CMK (cell line): ENCODE measurements around a stretch of chr1.

GRCh38 chr1:155130936-155131743 lies 3.5 kb downstream of the EFNA1 start:
- RRBS = no CpG with 5 or more reads among the region's 11 CpGs

- RRBS = no CpG with 5 or more reads among the region's 5 CpGs
Observed at GRCh38 chr1:155133543-155134138, 2.0 kb upstream of the SLC50A1 start.

- RRBS = 21% methylated on average over 3 of the region's 24 CpGs
Observed at GRCh38 chr1:155167327-155168226, 5.5 kb downstream of the KRTCAP2 start.

DNA sequence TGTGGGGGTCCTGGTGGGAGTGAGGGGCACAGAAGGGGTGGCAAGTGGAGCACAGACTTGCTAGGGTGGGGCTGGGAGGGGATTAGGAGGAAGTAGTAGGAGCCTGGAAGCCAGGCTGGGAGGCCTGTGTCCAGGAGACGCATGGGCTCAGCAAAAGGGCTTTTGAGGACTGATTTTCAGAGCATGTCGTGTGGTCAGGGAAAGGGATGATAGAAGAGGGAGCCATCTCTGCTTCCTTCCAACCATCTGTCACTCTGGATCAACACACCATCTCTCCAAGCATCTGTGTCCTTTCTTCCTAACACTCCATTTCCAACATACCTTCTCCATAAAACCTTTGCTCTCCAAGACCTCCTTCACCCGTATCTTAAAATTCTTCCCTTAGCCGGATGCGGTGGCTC lies 8.5 kb downstream of the TRIM46 start:
- RRBS = no CpG with 5 or more reads among the region's 5 CpGs

GRCh38 chr1:155187846-155188760 lies 14.5 kb downstream of the TRIM46 start:
- RRBS = no CpG with 5 or more reads among the region's 28 CpGs

- RRBS = no CpG with 5 or more reads among the region's 5 CpGs
Observed at GRCh38 chr1:155196072-155196715, 11.5 kb downstream of the THBS3 start.

- RRBS = no CpG with 5 or more reads among the region's 5 CpGs
Observed at GRCh38 chr1:155220220-155220599, 11.7 kb downstream of the MTX1 start.

GRCh38 chr1:155321917-155322557 lies 1.3 kb downstream of the RUSC1 start:
- RRBS = no CpG with 5 or more reads among the region's 21 CpGs

- RRBS = no CpG with 5 or more reads among the region's 11 CpGs
Observed at GRCh38 chr1:155438151-155438998, 117.7 kb downstream of the RUSC1 start.

DNA sequence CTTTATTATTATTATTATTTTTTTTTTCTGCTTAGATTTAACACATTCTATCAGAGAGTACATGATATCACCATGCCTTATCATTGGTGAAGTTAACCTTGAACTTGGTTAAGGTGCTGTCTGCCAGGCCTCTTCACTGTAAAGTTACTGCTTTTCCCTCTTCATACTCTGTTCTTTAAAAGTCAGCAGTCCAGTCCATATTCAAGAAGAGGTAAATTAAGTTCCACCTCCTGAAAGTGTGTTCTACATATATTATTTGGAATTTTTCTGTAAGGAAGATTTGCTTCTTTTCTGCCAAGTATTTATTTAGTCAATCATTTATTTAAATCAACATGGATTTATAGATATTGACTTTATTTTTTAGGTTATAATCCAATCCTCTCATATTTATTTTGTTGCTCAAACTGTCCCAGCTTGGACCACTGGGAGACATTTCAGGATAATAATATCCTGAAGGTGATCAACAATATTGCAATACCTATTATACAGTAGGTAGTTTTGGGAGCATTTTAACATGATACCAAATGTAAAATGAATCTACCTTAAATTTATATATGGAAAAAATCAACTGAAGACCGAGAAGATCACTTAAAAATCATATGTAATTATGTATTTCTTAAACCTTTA lies 94.3 kb downstream of the ASH1L start:
- RRBS = no CpG with 5 or more reads among the region's 1 CpG

DNA sequence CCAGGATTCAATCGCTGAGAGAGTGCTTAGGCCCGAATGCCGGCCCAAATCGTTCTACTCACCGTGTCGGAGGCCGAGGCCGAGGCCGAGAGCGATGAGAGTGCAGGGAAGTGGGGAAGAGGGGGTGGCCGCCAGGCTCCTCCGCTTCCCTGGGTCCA lies 633 bp downstream of the ASH1L start:
- RRBS = no CpG with 5 or more reads among the region's 12 CpGs

- RRBS = no CpG with 5 or more reads among the region's 5 CpGs
Observed at GRCh38 chr1:155636557-155636915, 26.5 kb downstream of the MSTO1 start.

- RRBS = no CpG with 5 or more reads among the region's 3 CpGs
Observed at GRCh38 chr1:155826788-155827728, 30.0 kb downstream of the GON4L start.

DNA sequence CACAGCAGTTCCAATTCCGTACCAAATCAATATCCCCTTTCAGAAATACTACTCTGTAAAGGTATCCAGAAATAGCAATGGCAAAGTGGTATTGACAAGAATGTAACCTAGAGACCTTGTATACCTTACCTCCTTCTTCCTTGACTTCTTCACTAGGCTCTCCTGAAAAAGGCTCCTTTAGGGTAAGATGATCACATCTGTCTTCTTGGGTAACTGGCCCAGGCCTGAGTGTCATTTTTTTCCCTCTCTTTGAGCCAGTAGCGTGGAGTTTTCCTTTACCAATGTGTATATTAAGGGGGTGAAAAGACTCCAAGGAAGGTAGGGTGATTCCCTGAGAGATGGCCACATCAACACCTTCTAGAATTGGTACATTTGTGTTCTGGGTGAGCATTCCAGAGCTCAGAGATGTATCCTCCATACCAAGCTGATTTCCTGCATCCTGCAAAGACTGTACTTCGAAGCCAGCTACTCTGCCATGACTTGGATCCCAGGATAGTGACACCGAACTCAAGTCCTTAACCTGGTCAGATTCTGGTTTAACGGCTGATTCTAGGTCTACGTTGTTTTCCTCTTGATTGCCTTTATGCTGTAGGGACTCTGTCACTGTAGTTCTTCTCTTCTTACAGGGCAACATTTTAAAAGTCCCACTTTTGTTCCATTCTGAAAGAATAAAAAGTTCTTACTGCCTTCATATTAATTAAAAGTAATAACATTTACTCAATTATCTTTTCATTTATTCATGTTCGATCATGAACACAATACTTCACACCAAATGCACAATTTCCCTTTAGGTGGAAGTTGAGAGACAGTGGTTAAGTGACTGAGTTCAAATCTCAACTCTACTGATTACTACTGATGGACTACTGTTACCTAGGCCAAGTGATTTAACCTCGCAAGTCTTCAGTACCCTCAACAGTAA lies 3.6 kb downstream of the GON4L start:
- RRBS = no CpG with 5 or more reads among the region's 8 CpGs

GRCh38 chr1:155944172-155945036 lies 3.0 kb downstream of the RXFP4 start:
- RRBS = no CpG with 5 or more reads among the region's 10 CpGs

GRCh38 chr1:156002244-156002949 lies 18.4 kb downstream of the SSR2 start:
- RRBS = no CpG with 5 or more reads among the region's 3 CpGs

DNA sequence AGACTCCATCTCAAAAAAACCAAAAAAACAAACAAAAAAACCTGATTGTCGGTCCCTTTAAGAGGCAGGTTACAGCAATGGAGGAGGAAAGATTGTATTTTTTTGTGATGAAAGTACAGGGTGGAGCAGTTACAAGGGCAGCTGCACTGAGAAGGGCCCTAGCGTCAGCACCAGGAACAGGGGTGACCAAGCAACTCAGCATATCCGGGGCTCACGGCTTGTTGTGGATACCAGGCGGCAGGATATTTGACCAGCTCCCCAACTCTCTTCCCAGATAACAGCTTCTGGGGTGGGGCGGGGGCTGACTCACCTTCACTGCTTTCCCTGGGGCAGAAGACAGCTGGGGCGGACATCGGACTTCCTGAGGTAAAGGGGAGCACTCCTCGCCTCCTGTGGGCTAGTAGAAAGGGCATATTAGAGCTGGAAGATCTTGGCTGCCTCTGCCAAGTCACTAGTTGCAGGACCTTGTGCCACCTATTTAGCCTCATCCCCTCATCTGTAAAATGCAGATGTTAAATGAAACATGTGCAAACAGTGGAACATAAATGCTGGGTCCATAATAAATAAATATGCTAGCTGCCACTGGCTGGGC lies 17.3 kb downstream of the SSR2 start:
- RRBS = no CpG with 5 or more reads among the region's 9 CpGs

DNA sequence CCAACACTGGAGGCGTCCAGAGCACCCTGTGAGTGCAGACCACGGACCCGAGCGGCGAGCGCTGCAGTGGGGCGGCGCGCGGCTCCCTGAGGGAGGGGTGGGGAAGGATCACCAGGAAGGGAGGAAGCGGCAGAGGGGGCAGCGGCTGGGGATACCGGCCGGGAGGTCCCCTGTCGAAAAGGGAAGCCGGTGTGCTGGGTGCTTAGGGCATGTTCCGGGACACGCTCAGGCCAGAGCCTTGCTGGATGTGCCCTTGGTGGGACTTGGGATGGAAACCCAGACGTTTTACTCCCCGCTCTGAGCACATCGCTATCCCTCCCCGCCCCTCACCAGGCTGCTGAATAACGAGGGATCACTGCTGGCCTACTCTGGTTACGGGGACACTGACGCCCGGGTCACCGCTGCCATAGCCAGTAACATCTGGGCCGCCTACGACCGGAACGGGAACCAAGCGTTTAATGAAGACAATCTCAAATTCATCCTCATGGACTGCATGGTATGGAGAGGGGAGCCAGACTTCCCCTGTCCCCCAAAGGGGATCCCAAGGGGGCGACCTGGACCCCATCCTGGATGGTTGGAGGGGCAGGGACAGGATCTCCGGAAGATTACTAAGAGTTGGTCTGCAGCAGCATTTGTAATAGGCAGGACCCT lies 473 bp downstream of the LAMTOR2 start:
- RRBS = 6% methylated on average over 2 of the region's 34 CpGs

DNA sequence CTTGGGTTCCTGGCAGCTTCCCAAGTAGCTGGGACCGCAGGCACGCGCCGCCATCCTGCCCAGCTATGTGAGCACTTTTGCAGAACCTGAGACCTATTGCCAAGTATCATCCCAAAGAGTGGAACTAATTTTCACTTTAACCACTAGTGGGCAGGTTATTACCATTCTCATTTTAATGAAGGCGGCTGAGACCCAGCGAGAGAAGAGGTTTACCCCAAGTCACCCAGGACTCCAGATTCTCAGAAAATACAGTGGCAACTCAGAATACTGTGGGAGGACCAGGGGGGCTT lies 7.4 kb upstream of the SEMA4A start:
- RRBS = no CpG with 5 or more reads among the region's 6 CpGs